Camera-type eye (tissue), 1 donor: ENCODE results near the genes ERC1 and FBXL14.

GRCh38 chr12:139652-140146 lies 73.1 kb downstream of the IQSEC3 start:
- RAMPAGE, long total RNA, result no peak

- RAMPAGE, long total RNA, result no peak
These were observed 39.3 kb downstream of the SLC6A12 start for GRCh38 chr12:174686-175063.

- RAMPAGE, long total RNA, result no peak
These were observed 10.4 kb downstream of the SLC6A12 start for GRCh38 chr12:203408-204018.

DNA sequence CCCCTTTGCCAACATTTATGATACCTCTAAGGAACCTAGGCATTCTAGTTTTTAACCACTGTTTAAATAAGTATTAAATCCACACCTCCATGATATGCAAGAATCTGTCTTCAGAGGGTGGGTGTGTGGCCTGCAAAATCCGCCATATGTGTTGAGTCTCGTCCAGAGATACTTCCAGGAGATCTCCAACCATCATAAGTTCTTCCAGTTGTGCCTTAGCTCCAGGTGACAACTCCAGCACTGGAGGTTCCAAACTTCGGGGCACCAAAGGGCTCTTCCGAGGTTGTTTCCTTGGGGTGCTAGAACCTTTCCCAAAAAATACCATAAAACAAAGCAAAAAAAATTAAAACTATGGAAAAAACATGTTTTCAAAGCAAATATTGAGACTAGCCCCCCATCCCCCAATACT lies 32.9 kb upstream of the SLC6A13 start:
- RAMPAGE, long total RNA, result no peak

GRCh38 chr12:477458-477904 lies 17.7 kb downstream of the B4GALNT3 start:
- RAMPAGE, long total RNA, result no peak

DNA sequence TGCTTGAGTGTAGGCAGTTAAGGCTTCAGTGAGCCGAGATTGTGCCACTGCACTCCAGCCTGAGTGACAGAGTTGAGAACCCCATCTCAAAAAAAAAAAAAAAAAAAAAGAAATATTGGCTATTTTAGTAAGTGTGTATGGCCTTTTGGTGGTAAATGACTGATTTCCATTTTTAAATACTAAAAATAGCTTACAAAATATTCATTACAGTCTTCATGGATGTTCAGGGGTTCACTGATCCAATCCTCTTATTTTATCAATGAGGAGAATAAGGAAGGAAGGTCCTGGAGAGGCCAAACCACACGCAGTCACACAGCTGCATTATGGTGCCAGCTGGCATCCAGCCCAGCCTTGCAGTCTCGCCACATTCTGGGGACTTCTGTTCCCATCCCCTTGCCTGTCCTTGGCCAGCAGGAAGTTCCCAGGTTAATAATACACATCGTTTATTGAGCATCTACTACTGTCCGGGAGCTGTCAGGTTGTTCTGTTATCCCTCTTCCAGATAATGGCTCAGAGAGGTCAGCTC lies 78.8 kb downstream of the B4GALNT3 start:
- RAMPAGE, long total RNA, result no peak

DNA sequence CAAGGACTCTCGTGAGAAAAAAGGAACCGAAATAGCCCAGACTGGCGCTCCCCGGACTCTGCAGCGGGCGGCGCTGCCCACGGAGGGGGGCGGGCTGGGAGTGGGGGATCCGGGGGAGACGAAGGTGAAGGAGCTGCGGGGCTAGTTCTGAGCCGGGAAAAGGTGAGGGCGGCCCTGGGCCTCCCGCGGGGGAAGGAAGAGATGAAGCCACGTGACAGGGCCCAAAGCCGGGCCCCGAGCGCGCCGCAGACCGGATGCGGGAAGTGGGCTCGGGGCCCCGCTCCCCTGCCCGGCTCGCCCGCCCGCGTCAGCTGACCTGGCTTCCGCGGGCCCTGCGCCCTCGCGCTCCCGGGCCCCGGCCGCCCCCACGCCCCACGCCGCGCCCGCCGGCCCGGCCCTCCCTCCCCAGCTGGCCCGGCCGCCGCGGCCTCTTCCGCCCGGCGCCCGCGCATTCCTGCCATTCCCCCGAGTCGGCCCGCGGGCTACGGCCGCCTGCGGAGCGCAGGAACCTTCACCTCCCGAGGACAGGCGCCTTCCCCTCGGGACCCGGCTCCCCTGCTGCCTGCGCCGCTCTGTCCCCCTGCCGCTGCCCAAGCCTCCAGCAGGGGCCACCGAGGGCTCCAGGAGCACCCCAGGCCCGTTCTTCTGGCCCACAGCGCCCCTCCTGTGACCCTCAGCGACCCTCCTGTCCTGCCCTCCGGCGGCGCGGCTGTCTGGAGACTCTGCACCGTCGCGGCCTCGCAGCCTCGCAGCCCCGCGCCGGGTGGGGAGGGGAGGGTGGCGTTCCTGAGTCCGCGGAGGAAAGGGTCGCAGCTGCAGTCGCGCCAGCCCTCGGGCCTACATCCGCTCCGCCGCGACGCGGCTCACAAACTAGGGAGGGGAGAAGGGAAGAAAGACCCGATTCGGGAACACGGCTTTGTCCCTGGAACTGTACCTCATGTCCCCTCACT lies 20.4 kb downstream of the NINJ2 start:
- RAMPAGE, long total RNA, result no peak

- RAMPAGE, long total RNA, result no peak
These were observed 77.6 kb downstream of the WNK1 start for GRCh38 chr12:829950-830418.

GRCh38 chr12:860919-861418 lies 88.5 kb downstream of the RAD52 start:
- RAMPAGE, long total RNA, result no peak

GRCh38 chr12:991001-991462 lies at the start of gene ERC1:
Gene ERC1, plus strand, starts transcription at chr12:991223.
- RAMPAGE, long total RNA, result no peak

DNA sequence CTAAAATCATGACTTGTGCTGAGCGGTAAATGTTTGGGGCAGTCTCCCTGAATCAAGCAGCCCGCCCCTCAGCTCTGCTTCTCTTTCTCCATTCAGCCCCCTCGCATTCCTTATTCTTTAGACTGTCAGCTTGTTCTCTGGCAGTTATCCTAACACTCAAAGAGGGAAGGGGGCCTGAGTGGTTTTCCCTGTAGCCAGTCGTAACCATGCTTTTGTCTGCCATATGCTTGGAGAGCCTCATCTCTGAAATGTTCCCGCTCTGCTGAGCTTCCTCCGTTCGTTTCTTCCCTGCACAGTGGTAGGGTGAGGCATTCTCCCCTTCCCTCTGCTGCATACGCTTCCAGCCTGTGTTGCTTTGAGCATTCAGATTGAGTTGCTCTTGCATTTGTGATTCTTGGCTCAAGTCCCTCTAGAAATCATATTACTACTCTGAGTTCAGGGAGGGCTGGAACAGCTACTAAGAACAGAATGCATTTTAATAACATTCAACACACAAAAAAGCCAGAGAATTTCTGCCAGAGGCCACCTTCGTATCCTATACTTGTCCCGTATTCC lies 119.7 kb downstream of the FBXL14 start:
- RAMPAGE, long total RNA, result no peak

- RAMPAGE, long total RNA, result no peak
These were observed 1.5 kb downstream of the FBXL14 start for GRCh38 chr12:1592966-1593223.

- RAMPAGE, long total RNA, result no peak
These were observed at the start of gene FBXL14 for GRCh38 chr12:1594130-1595100. Gene FBXL14, minus strand, starts transcription at chr12:1594581.

GRCh38 chr12:1595101-1595631 lies 785 bp upstream of the FBXL14 start:
- RAMPAGE, long total RNA, result no peak

GRCh38 chr12:1668176-1668375 lies 22.8 kb upstream of the ADIPOR2 start:
- RAMPAGE, long total RNA, result no peak

- RAMPAGE, long total RNA, result no peak
These were observed 20.8 kb upstream of the CACNA2D4 start for GRCh38 chr12:1939325-1939625.

DNA sequence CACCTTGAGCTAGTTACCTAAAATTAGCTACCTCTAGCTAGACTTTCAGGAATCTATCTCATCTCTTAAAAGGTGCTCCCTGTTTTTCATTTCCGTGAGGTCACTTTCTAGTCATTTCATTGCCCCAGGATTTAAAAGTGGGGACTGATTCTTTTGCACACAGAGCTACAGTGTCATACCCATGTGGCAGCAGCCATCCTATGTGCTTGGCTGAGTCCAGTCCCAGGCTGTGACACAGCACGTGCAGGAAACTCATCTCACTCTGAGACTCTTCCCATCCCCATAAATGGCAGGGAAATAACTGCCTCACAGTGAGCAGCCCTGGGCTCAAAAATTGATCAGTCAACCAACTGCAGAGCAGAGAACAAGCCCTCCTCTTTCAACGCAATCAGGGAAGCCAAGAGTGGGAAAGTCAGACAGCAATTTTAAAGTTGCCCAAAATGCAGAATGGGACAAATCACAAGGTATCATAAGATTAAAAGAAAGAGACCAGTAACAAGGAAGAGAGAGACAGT lies 37.4 kb downstream of the DCP1B start:
- RAMPAGE, long total RNA, result no peak

DNA sequence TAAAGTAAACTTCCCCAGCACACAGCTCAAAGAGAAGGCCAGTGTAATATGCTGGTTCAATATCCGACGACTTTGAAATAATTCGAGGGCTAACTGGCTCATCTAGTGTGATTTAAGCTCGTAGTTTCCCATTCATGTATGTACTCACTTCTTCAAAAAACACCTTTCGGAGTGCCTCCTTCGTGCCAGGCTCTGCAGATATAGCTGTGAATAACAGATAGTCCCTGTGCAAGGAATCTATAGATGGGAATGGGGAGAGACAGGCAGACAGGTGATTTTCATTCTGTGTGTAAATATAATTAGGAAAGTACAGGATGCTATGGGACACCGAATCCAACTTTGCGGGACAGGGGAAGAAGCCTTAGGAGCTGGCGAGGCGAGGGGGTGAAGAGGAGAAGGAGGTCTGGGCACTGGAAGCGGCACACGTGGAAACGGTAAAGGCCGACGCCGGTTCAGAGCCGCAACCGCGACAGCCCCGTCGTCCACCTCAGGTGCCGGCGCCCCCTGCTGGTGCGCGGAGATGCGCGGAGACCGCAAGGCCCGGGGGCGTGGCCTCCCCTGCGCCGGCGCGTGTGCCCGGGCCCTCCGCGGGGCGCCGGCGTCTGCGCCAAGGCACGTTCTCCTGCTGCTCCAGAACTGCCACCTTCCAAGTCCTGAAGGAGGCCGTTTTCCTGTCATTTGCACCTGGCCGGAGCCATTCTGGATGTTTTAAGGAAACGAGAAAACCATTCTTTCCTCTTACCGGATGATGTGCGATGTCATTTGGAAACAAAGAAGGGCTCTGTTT lies 18.0 kb upstream of the CACNA1C start:
- RAMPAGE, long total RNA, result no peak

GRCh38 chr12:2054704-2054996 lies 1.9 kb downstream of the CACNA1C start:
- RAMPAGE, long total RNA, result no peak

GRCh38 chr12:2255702-2256078 lies 202.9 kb downstream of the CACNA1C start:
- RAMPAGE, long total RNA, result no peak